Vagina (tissue), 1 donor: ENCODE results near the gene KSR1.

- PRO-cap: no peak
- RAMPAGE, long total RNA: no peak
These were observed 117.6 kb upstream of the KCNJ18 start for GRCh38 chr17:21574705-21575107.

DNA sequence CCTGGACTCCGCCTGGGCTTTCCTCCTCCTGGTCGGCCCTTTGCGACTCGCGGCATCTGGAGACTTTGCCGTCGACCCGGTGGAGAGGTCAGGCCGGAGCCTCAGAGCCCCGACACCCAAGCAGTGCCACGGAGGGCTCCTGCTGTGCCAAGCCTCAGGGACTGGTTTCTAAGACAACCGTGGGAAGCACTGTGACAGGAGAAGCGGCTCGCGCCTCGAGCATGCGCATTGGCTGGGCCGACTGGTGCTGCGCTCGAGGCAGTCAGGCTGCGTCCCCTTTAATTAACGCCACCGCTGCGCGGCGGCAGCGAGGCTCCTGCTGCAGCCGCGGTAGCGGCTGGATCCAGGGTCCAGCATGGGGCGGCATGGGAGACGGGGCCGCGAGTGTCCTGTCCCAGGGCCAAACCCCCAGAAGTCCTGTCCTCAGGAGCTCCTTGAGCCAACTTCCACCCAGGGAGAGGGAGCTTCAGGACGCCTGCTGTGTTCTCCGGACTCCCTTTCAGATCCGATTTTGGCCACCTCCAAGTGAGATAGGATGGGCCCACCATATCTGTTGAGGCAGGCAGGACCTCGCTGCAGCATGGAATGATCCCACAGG is 11.3 kb upstream of the KCNJ18 start:
- PRO-cap: no peak
- RAMPAGE, long total RNA: no peak

GRCh38 chr17:27455806-27456543 is at the start of gene KSR1:
TSS of gene KSR1 (plus strand) at chr17:27456448.
- PRO-cap: unidirectional peak, plus-strand start at chr17:27456041; bidirectional peak, plus-strand start at chr17:27456448, minus-strand start at chr17:27456196
- RAMPAGE, long total RNA: no peak

DNA sequence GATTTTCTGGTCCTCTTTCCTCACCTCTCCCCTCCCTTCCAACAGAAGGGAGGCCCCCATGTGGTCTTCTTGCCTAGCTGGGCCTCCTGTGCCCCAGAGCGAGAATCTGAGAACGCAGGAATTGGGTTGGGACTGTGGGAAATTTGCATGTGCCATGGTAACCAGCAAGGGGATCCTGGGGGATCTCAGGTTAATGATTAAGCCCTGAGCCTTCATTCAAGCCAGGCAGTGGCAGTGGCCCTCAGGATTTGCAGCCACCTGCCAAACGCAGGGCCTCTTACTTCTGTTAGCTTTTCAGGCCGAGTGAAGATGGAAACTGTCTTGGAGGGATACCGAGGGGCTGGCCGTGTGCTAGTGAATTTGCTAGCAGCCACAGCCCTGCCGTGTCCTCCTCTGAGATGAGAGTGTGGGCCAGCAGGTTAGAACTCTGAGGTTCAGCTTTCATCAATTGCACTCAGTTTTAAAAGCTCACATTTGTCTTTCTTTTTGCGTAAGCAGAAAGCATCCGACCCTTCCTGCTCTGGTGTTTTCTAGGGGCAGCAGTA is 40.3 kb downstream of the KSR1 start:
- PRO-cap: no peak
- RAMPAGE, long total RNA: start-site peak on the plus strand centred at position 377 of the sequence, 861 bp wide, 11 reads

GRCh38 chr17:27530386-27531481 is 74.5 kb downstream of the KSR1 start:
- PRO-cap: no peak
- RAMPAGE, long total RNA: no peak

GRCh38 chr17:27551596-27552262 is 79.3 kb upstream of the LGALS9 start:
- PRO-cap: no peak
- RAMPAGE, long total RNA: no peak

GRCh38 chr17:27552847-27553524 is 78.0 kb upstream of the LGALS9 start:
- PRO-cap: no peak
- RAMPAGE, long total RNA: no peak

GRCh38 chr17:27635441-27635853 is 4.5 kb downstream of the LGALS9 start:
- PRO-cap: no peak
- RAMPAGE, long total RNA: no peak

DNA sequence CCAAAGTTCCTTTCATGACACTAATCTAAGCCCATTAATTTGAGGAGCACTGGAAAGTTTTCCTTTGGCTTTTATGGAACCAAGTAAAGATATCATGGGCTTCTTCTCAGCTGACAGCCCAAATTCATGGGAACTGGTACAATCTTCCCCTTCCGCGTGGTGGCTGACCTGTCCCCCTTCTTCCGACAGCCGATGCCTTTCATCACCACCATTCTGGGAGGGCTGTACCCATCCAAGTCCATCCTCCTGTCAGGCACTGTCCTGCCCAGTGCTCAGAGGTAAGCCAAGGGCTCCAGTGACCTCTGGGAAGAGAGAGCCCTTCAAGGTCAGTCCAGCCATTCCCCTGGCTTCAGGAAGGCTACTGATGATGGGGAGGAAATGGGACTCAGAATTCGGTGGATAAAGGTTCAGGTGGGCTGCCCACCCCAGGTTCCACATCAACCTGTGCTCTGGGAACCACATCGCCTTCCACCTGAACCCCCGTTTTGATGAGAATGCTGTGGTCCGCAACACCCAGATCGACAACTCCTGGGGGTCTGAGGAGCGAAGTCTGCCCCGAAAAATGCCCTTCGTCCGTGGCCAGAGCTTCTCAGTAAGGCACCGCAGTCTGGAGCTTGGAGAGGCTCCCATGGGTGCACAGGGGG is 16.0 kb downstream of the LGALS9 start:
- PRO-cap: no peak
- RAMPAGE, long total RNA: no peak

GRCh38 chr17:27648801-27649456 is 17.9 kb downstream of the LGALS9 start:
- PRO-cap: no peak
- RAMPAGE, long total RNA: no peak

- PRO-cap: no peak
- RAMPAGE, long total RNA: no peak
These were observed 23.6 kb downstream of the LGALS9 start for GRCh38 chr17:27654615-27654945.

DNA sequence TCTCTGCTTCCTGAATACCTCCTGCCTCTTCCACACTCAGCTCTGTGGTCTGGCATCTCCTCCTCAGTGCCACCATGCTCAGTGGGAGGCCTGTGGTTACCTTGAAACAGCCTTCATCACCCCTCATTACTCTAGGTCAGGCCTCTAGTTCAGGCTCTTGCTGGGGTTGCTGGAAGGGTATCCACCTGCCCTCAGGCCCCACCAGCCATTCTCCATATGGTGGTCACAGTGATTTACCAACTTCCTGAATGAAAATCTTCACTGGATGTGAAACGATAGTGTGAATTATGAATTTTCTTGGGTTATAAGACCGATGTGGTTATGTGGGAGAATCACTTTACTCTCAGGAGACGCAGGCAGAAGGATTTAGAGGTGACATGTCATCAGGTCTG is 5.0 kb downstream of the LYRM9 start:
- PRO-cap: no peak
- RAMPAGE, long total RNA: no peak

DNA sequence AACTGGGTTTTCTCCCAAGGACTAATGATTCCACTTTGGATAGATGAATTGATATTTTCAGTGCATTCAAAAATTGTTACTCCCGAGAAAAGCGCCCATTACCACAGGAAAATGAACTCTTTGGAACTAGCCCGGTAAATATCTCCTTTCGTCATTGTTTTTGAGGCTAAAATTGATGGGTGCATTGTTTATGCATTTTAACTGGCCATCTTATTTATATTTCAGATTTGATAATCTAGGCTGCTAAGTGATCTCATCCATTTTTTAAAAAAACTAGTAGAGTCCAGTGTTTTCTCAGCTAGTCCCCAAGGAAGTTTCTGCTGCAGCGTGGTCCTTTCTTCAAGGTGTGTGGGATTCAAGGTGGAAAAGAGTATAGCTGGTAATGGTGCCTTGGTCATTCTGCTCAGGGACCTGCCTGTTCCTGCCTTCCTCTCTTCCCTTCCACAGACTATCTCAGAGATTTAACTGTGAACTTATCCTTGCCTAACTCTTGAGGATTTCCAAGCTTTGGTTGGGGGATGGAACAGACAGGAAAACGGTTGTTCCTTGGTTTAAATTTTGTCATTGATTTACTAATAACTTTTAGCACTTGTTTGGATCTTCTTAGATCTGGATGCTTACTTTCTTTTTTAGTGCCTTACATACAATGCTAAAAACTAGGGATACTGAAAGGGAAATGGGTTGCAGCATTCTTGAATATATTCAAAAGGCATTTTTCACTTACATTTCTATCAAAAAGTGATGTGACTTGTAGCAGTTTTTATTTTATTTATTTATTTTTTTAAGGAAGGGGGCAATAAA is 2.0 kb downstream of the NLK start:
- PRO-cap: no peak
- RAMPAGE, long total RNA: no peak

DNA sequence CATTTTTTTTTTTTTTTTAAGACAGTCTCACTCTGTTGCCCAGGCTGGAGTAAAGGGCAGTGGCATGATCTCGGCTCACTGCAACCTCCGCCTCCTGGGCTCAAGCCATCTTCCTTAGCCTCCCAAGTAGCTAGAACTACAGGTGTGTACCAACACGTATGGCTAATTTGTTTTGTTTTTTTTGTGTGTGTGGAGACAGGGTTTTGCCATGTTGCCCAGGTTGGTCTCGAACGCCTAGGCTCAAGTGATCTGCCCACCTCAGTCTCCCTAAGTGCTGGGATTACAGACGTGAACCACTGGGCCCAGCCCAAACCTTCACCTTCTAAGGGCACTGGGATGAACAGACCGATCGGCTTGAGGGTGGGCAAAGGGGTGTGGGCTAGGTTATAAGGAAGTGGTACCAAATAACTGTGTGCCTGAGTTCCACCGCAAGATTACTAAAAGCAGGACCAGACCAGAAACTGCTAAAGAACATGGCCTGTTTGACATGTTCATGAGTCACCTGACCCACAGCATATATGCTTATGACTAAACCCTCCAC is 8.0 kb downstream of the TMEM97 start:
- PRO-cap: no peak
- RAMPAGE, long total RNA: start-site peak on the plus strand centred at position 124 of the sequence, 138 bp wide, 5 reads

DNA sequence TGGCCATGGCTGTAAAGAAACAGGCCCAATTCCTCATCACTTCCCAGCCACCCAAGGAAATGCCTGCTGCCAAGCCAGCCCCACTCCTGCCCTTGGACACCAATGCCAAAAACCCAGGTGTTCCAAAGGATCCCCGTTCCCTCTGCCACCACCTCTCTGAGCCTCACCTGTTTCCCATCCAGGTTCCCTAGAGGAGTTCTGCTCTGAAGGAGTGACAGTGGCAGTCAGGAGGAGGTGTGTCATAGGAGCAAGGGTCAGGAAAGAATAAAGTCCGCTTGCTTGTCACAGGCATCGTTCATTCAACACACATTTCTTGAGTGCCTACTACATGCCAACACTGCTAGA is 3.3 kb downstream of the IFT20 start:
- PRO-cap: no peak
- RAMPAGE, long total RNA: no peak

DNA sequence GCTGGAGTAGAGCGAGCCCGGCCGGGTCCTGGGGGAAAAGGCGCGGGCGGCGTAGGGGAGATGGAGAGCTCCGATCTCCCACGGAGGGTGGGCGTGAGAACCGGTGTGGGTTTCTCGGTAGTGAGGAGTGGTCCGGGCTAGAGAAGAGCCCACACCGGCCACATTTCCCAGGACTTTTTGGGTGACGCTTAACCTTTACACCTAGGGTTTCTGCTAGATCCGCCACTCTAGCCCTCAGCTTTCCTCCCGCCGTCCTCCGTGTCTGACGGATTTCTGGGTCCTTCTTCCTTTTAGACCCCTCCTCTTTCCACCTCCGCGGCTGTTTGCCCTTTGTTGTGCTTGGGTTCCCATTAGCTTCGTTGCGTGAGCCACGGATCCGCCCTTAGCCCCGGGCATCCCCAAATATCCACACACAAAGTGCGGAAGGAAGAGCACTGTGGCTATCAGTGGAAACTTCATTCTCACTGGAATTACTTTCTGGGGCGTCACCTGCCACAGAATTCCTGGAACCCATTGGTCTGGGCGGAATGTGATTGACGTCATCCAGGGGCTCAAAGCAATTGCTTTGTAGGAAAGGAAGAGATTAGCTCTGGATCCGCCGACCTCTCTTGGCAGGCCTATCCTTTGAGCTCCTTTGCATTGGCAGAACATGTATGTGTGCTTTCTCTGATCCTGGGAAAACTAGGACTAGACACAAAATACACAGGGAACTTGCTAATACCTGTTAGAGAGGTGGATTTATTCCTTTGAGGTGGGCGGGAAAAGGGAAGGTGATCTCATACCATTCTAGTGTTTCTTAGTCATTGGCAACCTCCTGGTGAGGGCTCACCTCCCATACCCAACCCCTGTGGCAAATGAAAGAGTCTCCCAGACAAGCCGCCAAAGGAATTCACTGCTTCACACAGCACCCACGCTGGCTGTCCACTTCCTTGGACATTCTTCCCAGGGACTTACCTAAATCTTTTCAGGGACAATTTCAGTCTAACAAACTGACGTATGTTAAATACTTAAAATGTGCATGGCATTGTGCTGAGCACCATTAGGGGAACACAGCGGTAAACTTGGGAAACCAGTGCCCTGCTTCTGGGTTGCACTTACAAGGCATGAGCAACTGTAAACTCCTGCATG is 709 bp downstream of the TNFAIP1 start:
- PRO-cap: bidirectional peak, plus-strand start at position 580 of the sequence, minus-strand start at position 463 of the sequence
- RAMPAGE, long total RNA: no peak

GRCh38 chr17:28361035-28361668 is 3.7 kb downstream of the TMEM199 start:
- PRO-cap: no peak
- RAMPAGE, long total RNA: no peak

GRCh38 chr17:28367816-28368830 is 2.0 kb downstream of the VTN start:
- PRO-cap: no peak
- RAMPAGE, long total RNA: no peak

- PRO-cap: no peak
- RAMPAGE, long total RNA: start-site peak on the minus strand at chr17:28397577-28398191, 9 reads
These were observed 8.5 kb downstream of the SLC46A1 start for GRCh38 chr17:28397335-28398008.

DNA sequence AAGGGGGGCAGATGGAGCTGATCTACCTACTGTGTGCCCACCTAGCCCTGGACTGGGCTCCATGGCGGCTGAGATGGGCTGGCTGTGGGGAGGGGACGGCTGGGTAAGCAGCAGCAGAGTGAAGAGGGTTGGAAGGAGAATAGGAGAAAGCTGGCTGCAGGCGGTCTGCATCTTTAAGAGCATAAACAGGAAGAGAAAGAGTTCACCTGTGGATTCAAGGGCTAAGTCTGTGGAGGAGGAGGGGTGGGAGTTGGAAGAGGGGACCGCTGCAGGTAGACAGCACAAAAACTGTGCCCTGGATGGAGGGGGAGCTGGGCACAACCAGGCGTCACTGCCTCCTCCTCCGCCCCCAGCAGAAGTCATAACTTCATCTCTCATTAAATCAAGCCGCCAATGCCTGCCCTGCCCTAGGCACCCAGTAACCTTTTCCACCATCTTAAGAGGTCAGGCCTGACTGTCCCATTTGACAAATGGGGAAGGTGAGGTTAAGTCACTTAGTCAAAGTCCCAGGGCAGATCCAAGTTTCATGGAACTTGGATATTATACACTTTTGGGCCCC is 726 bp downstream of the SLC13A2 start:
- PRO-cap: no peak
- RAMPAGE, long total RNA: no peak